GM12878 (cell line): Measurements from ENCODE around the gene TMPO.

- RAMPAGE, long total RNA, result no peak
- RRBS, 2 experiments, result 52 to 68% methylated on average over 1 of the region's 5 CpGs
CAGE:
- cytosol, long polyA minus RNA, result no peak
- cytosol, long polyA plus RNA, result no peak
- long polyA plus RNA, result no peak
- nucleolus, long total RNA, result no peak
- nucleus, long polyA plus RNA, result no peak
- nucleus, long total RNA, result no peak
These were observed 15.5 kb upstream of the TMPO start for GRCh38 chr12:98499752-98500470.

DNA sequence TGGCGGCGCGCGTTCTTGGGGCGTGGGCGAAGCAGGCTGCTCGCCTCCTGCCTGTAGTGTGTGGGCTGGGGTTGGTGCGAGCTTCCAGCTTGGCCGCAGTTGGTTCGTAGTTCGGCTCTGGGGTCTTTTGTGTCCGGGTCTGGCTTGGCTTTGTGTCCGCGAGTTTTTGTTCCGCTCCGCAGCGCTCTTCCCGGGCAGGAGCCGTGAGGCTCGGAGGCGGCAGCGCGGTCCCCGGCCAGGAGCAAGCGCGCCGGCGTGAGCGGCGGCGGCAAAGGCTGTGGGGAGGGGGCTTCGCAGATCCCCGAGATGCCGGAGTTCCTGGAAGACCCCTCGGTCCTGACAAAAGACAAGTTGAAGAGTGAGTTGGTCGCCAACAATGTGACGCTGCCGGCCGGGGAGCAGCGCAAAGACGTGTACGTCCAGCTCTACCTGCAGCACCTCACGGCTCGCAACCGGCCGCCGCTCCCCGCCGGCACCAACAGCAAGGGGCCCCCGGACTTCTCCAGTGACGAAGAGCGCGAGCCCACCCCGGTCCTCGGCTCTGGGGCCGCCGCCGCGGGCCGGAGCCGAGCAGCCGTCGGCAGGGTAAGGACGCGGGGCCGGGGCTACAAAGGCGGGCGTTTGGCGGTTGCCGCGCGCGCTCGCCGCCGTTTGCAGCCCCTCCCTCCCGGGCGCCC, at the start of gene TMPO:
Gene TMPO, plus strand, starts transcription at position 29 of the 677 bp plus-strand sequence.
- RAMPAGE, long total RNA, result start-site peak on the plus strand centred at position 132 of the sequence, 215 bp wide, 3,716 and 2,965 reads in 2 replicates
- RRBS, 2 experiments, result 1 to 2% methylated on average over 51 to 55 of the region's 78 CpGs
CAGE:
- cytosol, long polyA minus RNA, result start-site peak on the plus strand centred at position 81 of the sequence, 69 bp wide, 299 reads
- cytosol, long polyA plus RNA, result start-site peak on the plus strand centred at position 81 of the sequence, 104 bp wide, 1,572 and 1,246 reads in 2 replicates
- long polyA plus RNA, result start-site peak on the plus strand centred at position 90 of the sequence, 86 bp wide, 863 and 1,278 reads in 2 replicates
- nucleolus, long total RNA, result start-site peak on the plus strand centred at position 79 of the sequence, 61 bp wide, 1,840 reads
- nucleus, long polyA plus RNA, result start-site peak on the plus strand centred at position 89 of the sequence, 83 bp wide, 815 and 1,442 reads in 2 replicates
- nucleus, long total RNA, result no peak

- RAMPAGE, long total RNA, result no peak
- RRBS, 2 experiments, result no CpG with 5 or more reads among the region's 5 CpGs
CAGE:
- cytosol, long polyA minus RNA, result no peak
- cytosol, long polyA plus RNA, result no peak
- long polyA plus RNA, result no peak
- nucleolus, long total RNA, result no peak
- nucleus, long polyA plus RNA, result no peak
- nucleus, long total RNA, result no peak
These were observed 1.2 kb downstream of the APAF1 start for GRCh38 chr12:98646332-98646746.

GRCh38 chr12:99609863-99610175, 37.7 kb upstream of the GARIN6 start:
- RAMPAGE, long total RNA, result no peak
- RRBS, 2 experiments, result no CpG with 5 or more reads among the region's 3 CpGs
CAGE:
- cytosol, long polyA minus RNA, result no peak
- cytosol, long polyA plus RNA, result no peak
- long polyA plus RNA, result no peak
- nucleolus, long total RNA, result no peak
- nucleus, long polyA plus RNA, result no peak
- nucleus, long total RNA, result no peak

DNA sequence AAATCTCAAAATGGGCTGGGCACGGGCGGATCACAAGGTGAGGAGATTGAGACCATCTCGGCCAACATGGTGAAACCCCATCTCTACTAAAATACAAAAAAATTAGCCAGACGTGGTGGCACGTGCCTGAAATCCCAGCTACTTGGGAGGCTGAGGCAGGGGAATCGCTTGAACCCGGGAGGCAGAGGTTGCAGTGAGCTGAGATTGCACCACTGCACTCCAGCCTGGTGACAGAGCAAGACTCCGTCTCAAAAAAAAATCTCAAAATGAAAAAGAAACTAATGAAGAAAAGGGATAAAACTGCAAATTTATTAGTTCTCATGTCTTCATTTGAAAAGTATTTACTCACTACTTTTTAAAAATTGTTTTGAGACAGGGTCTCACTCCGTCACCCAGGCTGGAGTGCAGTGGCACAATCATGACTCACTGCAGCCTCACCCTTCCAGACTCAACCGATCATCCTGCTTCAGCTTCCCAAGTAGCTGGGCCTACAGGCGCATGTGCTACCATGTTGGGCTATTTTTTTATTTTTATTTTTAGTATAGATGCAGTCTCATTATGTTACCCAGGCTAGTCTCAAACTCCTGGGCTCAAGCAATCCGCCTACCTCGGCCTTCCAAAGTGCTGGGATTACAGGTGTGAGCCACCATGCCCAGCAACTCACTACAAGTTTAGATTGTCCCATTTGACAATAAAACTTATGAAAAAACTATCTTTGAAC, 35.1 kb downstream of the BLTP3B start:
- RAMPAGE, long total RNA, result no peak
- RRBS, 2 experiments, result no CpG with 5 or more reads among the region's 13 CpGs
CAGE:
- cytosol, long polyA minus RNA, result no peak
- cytosol, long polyA plus RNA, result no peak
- long polyA plus RNA, result no peak
- nucleolus, long total RNA, result no peak
- nucleus, long polyA plus RNA, result no peak
- nucleus, long total RNA, result no peak

DNA sequence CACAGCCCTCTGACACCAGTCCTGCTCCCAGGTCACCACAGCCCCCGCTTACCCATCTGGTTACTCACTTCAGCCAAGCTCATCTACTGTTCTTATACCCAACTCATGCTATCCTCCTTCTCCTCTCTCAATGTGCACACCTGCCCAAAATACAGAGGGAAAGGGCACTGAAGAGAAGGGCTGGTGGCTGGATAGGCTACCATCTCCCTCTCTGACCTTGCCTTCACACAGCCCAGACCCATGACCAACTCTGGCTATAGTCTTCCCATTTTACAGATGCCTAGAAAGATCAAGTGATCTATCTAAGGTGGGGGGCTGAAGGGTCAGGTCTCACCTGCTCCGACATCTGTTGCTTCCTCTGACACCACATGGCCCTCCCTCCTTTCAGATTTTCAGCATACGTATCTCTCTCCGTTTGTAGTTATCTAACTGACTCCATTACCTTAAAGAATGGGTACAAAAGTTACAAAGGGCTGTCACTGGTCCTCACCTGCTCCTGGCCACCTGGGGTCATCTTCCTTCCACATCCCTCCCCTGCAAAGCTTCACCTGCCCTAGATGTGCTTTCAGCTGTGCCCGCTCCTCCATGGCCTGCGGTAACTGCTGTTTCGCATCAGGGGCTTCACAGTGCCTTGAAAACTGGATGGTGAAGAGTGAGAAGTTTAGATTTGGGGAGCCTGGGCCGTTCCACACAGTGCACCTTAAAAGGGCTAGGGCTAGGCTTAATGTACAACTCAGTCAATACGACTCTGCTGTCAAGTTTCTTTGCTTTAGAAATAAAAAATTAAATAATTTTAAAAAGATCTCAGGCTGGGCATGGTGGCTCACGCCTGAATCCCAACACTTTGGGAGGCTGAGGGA, 24.6 kb upstream of the BLTP3B start:
- RAMPAGE, long total RNA, result no peak
- RRBS, 2 experiments, result no CpG with 5 or more reads among the region's 10 CpGs
CAGE:
- cytosol, long polyA minus RNA, result no peak
- cytosol, long polyA plus RNA, result no peak
- long polyA plus RNA, result no peak
- nucleolus, long total RNA, result no peak
- nucleus, long polyA plus RNA, result no peak
- nucleus, long total RNA, result no peak

DNA sequence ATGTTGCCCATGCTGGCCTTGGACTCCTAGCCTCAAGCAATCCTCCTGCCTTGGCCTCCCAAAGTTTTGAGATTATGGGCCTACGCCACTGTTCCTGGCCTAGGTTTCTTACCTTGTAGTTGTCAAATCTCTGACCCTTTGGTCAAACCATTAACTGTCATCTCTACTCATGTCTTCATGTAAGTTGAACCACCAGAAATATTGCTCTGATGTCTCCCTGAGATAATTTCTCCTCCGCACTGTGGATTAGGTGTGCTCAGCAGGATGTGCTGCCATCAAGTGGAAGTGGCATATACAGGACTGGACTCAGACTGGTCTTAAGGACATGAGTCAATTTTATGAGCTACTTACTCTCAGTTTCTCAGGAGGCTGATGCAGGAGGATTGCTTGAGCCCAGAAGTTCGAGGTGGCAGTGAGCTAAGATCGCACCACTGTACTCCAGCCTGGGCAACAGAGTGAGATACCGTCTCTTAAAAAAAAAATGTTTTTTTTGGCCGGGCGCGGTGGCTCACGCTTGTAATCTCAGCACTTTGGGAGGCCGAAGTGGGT, 28.6 kb downstream of the ACTR6 start:
- RAMPAGE, long total RNA, result no peak
- RRBS, 2 experiments, result no CpG with 5 or more reads among the region's 10 CpGs
CAGE:
- cytosol, long polyA minus RNA, result no peak
- cytosol, long polyA plus RNA, result no peak
- long polyA plus RNA, result no peak
- nucleolus, long total RNA, result no peak
- nucleus, long polyA plus RNA, result no peak
- nucleus, long total RNA, result no peak

DNA sequence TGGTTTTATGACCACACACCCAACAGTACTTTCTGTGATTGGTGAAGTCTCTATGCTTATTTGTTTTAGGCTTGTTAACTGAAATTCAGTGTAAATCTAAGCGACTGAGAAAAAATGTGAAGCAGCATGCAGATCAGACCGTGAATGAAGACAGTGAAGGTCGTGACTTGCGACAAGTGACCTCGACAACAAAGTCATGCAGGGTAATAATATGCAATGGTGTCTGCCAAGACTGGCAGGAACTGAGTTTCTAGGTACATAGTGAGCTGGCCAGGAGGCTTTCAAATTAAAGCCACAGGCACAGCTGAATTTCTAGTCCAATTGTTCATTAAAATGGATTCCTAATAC, 38.7 kb upstream of the GAS2L3 start:
- RAMPAGE, long total RNA, result no peak
- RRBS, 2 experiments, result no CpG with 5 or more reads among the region's 5 CpGs
CAGE:
- cytosol, long polyA minus RNA, result no peak
- cytosol, long polyA plus RNA, result no peak
- long polyA plus RNA, result no peak
- nucleolus, long total RNA, result no peak
- nucleus, long polyA plus RNA, result no peak
- nucleus, long total RNA, result no peak

- RAMPAGE, long total RNA, result no peak
- RRBS, 2 experiments, result no CpG with 5 or more reads among the region's 3 CpGs
CAGE:
- cytosol, long polyA minus RNA, result no peak
- cytosol, long polyA plus RNA, result no peak
- long polyA plus RNA, result no peak
- nucleolus, long total RNA, result no peak
- nucleus, long polyA plus RNA, result no peak
- nucleus, long total RNA, result no peak
These were observed 5.1 kb downstream of the SLC5A8 start for GRCh38 chr12:101204859-101205378.

DNA sequence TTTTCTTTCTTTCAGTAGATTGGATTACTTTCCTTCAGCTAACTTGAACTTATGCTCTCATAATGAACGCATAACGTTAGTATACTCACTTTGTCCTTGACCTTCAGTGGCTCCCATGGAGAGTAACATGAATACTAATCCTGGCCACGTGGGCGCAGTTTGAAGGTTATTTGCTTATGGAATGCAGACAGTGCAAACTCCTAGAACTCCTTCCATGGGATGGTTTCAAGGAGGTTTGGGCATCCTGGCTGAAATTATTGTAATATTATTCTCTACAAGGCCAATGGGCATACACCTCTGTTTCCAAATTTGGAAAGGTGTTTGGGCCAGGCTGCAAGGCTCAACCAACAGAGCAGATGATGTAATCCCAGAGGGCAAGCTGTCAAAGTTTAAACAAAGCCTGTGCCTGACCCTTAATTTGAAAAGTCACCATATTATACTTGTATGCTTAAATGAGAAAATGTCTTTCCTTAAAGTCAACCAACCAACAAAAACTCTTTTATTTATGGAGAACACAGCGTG, 23.5 kb downstream of the MYBPC1 start:
- RAMPAGE, long total RNA, result no peak
- RRBS, 2 experiments, result no CpG with 5 or more reads among the region's 5 CpGs
CAGE:
- cytosol, long polyA minus RNA, result no peak
- cytosol, long polyA plus RNA, result no peak
- long polyA plus RNA, result no peak
- nucleolus, long total RNA, result no peak
- nucleus, long polyA plus RNA, result no peak
- nucleus, long total RNA, result no peak

- RAMPAGE, long total RNA, result no peak
- RRBS, 2 experiments, result no CpG with 5 or more reads among the region's 7 CpGs
CAGE:
- cytosol, long polyA minus RNA, result no peak
- cytosol, long polyA plus RNA, result no peak
- long polyA plus RNA, result no peak
- nucleolus, long total RNA, result no peak
- nucleus, long polyA plus RNA, result no peak
- nucleus, long total RNA, result no peak
These were observed 40.0 kb downstream of the MYBPC1 start for GRCh38 chr12:101634653-101635357.

- RAMPAGE, long total RNA, result no peak
CAGE:
- cytosol, long polyA minus RNA, result no peak
- cytosol, long polyA plus RNA, result no peak
- long polyA plus RNA, result no peak
- nucleolus, long total RNA, result no peak
- nucleus, long polyA plus RNA, result no peak
- nucleus, long total RNA, result no peak
These were observed 19.3 kb upstream of the CHPT1 start for GRCh38 chr12:101678189-101678487.

DNA sequence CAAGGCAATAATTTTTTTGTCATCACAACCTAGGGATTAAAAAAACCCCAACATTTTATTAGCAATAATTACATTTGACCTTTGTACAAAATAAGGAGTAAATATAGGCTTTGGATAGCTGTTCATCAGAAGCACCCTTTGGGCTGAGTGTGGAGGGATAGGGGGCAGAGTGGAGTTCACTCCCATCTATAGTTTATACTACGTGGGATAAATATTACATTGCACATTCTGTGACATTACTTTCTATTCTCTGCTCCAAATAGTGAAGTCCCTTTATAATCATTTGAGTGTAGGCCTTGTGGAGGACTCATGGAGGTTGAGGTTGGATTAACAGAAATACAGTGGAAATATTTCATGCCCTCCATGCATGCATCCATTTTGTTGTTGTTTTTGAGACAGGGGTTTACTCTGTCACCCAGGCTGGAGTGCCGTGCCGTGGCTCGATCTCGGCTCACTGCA, 1.3 kb downstream of the CHPT1 start:
- RAMPAGE, long total RNA, result no peak
- RRBS, 2 experiments, result no CpG with 5 or more reads among the region's 5 CpGs
CAGE:
- cytosol, long polyA minus RNA, result no peak
- cytosol, long polyA plus RNA, result no peak
- long polyA plus RNA, result no peak
- nucleolus, long total RNA, result no peak
- nucleus, long polyA plus RNA, result no peak
- nucleus, long total RNA, result no peak

- RAMPAGE, long total RNA, result no peak
- RRBS, 2 experiments, result no CpG with 5 or more reads among the region's 5 CpGs
CAGE:
- cytosol, long polyA minus RNA, result no peak
- cytosol, long polyA plus RNA, result no peak
- long polyA plus RNA, result no peak
- nucleolus, long total RNA, result no peak
- nucleus, long polyA plus RNA, result no peak
- nucleus, long total RNA, result no peak
These were observed 15.8 kb downstream of the CHPT1 start for GRCh38 chr12:101713140-101713808.

- RAMPAGE, long total RNA, result no peak
- RRBS, 2 experiments, result no CpG with 5 or more reads among the region's 8 CpGs
CAGE:
- cytosol, long polyA minus RNA, result no peak
- cytosol, long polyA plus RNA, result no peak
- long polyA plus RNA, result no peak
- nucleolus, long total RNA, result no peak
- nucleus, long polyA plus RNA, result no peak
- nucleus, long total RNA, result no peak
These were observed 16.7 kb downstream of the CHPT1 start for GRCh38 chr12:101713876-101714808.

- RAMPAGE, long total RNA, result no peak
- RRBS, 2 experiments, result no CpG with 5 or more reads among the region's 4 CpGs
CAGE:
- cytosol, long polyA minus RNA, result no peak
- cytosol, long polyA plus RNA, result no peak
- long polyA plus RNA, result no peak
- nucleolus, long total RNA, result no peak
- nucleus, long polyA plus RNA, result no peak
- nucleus, long total RNA, result no peak
These were observed 43.5 kb upstream of the SYCP3 start for GRCh38 chr12:101782675-101783260.

DNA sequence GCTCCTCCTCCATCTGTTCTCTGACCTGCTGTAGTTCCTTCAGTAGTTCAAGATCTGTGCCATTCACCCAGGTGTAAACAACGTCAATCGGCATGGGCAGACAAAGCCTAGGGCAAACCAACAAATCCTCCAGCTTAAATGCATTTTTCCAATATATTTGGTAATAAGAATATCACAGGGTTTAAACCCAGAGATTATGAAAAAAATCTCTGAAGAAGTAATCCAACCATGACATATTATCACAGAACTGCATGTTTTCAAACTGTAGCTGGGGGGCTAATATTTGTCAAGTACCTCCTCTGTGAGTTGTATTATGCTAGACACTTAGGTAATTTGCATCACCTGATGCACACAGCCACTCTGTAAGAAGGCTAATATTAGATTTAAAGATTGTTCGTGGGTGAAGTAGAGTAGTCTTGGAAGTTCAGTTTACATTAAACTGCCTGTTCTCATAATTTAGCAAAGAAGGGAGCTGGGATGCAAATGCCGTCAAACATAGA, 40.8 kb downstream of the GNPTAB start:
- RAMPAGE, long total RNA, result no peak
- RRBS, 2 experiments, result no CpG with 5 or more reads among the region's 4 CpGs
CAGE:
- cytosol, long polyA minus RNA, result no peak
- cytosol, long polyA plus RNA, result no peak
- long polyA plus RNA, result no peak
- nucleolus, long total RNA, result no peak
- nucleus, long polyA plus RNA, result no peak
- nucleus, long total RNA, result no peak

DNA sequence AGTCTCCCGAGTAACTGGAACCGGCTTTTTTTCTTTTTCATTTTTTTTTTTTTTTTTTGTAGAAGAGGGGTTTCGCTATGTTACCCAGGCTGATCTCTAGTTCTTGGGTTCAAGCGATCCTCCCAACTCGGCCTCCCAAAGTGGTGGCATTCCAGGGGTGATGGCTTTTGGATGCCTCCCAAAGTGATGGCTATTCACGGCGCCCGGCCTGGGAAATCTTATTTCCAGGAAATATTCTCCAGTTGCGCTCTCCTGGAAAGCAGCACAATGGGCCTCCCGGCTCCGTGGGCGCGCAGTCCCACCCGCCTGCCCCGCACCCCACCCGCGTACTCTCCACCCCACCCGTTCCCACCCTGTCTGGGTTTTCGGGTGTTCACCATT, 690 bp upstream of the DRAM1 start:
- RAMPAGE, long total RNA, result no peak
- RRBS, 2 experiments, result 16 to 20% methylated on average over 2 to 3 of the region's 19 CpGs
CAGE:
- cytosol, long polyA minus RNA, result start-site peak on the minus strand centred at position 294 of the sequence, 9 bp wide, 23 reads
- cytosol, long polyA plus RNA, result no peak
- long polyA plus RNA, result no peak
- nucleolus, long total RNA, result no peak
- nucleus, long polyA plus RNA, result no peak
- nucleus, long total RNA, result no peak

GRCh38 chr12:102067806-102068514, 6.2 kb upstream of the WASHC3 start:
- RAMPAGE, long total RNA, result no peak
- RRBS, 2 experiments, result no CpG with 5 or more reads among the region's 5 CpGs
CAGE:
- cytosol, long polyA minus RNA, result no peak
- cytosol, long polyA plus RNA, result no peak
- long polyA plus RNA, result no peak
- nucleolus, long total RNA, result no peak
- nucleus, long polyA plus RNA, result no peak
- nucleus, long total RNA, result no peak

- RAMPAGE, long total RNA, result no peak
CAGE:
- cytosol, long polyA minus RNA, result no peak
- cytosol, long polyA plus RNA, result no peak
- long polyA plus RNA, result no peak
- nucleolus, long total RNA, result no peak
- nucleus, long polyA plus RNA, result no peak
- nucleus, long total RNA, result no peak
These were observed 215.0 kb downstream of the ASCL1 start for GRCh38 chr12:103172508-103172793.